ENCODE measurements around a stretch of chr18.

- RRBS = no CpG with 5 or more reads among the region's 7 CpGs
Observed at GRCh38 chr18:22021739-22022062, 147.7 kb upstream of the GATA6 start.

DNA sequence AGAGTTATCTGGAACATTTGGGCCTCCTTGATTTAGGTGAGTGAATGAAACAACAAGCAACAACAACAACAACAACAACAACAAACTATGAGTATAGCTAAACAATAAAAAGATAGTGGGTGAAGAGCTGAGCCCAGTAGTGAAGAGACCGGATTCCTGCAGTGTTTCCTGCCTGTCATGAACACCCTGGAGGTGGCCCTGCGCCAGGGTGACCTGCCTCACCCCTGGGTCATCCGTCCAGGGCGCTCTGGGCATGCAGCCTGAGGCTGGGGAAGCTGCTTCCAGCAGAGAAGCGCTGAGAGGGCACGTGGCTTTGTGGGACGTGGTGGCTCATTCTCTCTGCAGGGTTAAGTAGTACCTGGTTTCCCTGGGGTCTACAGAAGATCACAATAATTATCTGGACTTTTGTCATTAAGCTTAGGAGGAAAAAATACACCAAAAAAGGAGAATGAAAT lies 56.0 kb upstream of the GATA6 start:
- RRBS = no CpG with 5 or more reads among the region's 7 CpGs

- RRBS = 8% methylated on average over 18 of the region's 82 CpGs
Observed at GRCh38 chr18:22169952-22170983, 879 bp downstream of the GATA6 start.

GRCh38 chr18:22193899-22194691 lies 24.7 kb downstream of the GATA6 start:
- RRBS = no CpG with 5 or more reads among the region's 11 CpGs

- RRBS = no CpG with 5 or more reads among the region's 3 CpGs
Observed at GRCh38 chr18:22206845-22207613, 37.6 kb downstream of the GATA6 start.

GRCh38 chr18:22214627-22215407 lies 45.4 kb downstream of the GATA6 start:
- RRBS = no CpG with 5 or more reads among the region's 11 CpGs

DNA sequence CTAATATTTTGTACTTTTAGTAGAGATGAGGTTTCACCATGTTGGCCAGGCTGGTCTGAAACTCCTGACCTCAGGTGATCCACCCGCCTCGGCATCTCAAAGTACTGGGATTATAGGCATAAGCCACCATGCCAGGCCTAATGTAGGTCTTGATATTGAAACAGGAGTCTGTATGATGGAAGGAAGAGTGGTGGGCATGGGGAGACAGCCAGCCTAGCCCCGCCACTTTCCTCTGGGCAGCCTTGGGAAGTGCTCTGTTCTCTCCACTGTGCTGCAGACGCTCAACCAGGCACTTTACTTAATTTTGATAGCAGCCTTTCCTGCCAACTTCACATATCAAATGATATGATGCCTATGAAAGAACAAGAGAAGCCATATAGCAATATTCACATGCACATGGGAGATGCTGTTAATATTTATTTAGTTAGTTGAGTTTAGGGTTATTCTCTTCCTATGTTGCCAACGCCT lies 99.1 kb downstream of the GATA6 start:
- RRBS = no CpG with 5 or more reads among the region's 5 CpGs

- RRBS = no CpG with 5 or more reads among the region's 21 CpGs
Observed at GRCh38 chr18:22347670-22348438, 69.9 kb downstream of the CTAGE1 start.

GRCh38 chr18:22489708-22490220 lies 72.0 kb upstream of the CTAGE1 start:
- RRBS = no CpG with 5 or more reads among the region's 2 CpGs

DNA sequence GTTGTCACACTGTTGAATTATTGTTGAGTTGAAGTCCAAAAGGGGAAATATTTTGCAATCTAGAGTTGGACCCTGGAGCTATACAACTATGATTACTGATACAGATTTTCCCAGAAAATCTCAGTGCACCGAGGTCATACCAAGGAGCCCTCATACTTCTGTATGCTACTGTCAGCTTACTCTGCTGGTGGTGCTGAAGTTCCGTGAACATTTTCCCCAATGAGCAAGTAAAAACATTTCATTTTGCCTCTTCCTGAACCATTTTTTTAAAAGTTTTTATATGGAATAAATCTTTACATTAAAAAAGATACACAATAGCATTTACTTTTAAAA lies 72.9 kb upstream of the CTAGE1 start:
- RRBS = no CpG with 5 or more reads among the region's 2 CpGs

GRCh38 chr18:22607048-22607384 lies 189.3 kb upstream of the CTAGE1 start:
- RRBS = no CpG with 5 or more reads among the region's 4 CpGs

GRCh38 chr18:23105769-23106308 lies 29.4 kb upstream of the CABLES1 start:
- RRBS = no CpG with 5 or more reads among the region's 17 CpGs

- RRBS = no CpG with 5 or more reads among the region's 18 CpGs
Observed at GRCh38 chr18:23133803-23134755, 1.2 kb upstream of the CABLES1 start.

- RRBS = 1% methylated on average over 9 of the region's 31 CpGs
Observed at GRCh38 chr18:23136457-23136794, 1.1 kb downstream of the CABLES1 start.

GRCh38 chr18:23237509-23238696 lies 102.6 kb downstream of the CABLES1 start:
- RRBS = no CpG with 5 or more reads among the region's 26 CpGs

DNA sequence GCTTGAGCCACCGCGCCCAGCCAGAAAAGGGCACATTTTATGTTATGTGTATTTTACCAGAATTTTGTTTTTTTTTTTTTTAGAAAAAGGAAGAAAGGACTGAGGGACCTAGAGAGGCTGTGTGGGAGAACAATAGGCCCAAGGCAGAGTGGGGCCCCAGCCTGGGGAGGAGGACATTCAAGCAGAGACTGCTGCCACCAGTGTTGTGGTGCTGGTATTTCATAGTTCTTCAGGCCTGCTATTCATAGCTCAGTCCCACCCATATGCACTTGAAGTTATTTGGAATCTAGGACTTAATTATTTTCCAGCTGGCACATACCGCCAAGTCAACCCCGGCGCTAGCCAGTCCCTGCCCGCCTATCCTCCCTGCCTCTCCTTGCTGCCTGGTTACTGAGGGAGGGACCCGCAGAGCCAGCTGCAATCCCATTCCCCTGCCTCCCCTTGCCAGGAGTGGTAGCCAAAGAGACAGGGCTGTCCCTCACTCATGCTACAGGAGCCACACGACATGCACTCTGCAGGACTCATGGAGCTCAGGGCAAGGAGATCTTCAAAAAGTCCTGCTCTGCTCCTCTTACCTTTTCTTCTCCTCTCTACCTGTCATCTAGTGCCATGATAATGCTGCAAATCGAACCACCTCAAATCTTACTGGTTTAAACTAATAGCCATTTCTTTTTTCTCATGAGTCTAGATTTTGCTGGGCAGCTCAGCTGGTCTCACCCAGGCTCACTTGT lies 141.2 kb downstream of the CABLES1 start:
- RRBS = no CpG with 5 or more reads among the region's 9 CpGs

DNA sequence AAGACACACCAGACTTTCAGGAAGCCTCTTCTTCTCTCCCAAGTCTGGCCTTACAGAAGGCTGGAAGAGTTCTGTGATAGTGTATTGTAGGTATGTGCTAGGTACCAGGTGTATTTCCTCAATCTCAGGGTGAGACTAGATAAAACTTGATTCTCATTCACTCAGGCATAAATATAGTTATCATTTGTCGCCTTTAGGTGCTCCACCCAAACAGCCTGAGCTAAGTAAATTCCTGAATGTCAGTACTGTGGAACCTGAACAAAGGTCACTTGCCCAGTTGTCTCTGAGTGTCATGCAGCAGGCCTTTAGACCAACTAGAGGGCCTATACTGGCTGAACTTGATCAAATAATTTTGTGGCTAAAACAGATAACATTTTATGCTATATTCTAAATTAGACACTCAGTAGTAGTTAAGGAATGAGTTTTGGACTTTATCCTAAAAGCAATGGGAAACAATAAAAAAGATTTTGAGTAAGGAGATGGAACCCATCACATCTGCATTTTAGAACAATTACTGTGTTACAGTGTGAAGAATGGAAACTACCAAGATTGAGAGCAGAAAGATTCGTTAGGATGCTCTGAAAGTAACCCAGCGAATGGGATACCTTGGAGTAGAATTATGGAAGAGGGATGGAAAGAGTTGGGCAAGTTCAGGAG lies 7.9 kb downstream of the RIOK3 start:
- RRBS = no CpG with 5 or more reads among the region's 3 CpGs

- RRBS = no CpG with 5 or more reads among the region's 7 CpGs
Observed at GRCh38 chr18:23535362-23535703, 32.0 kb downstream of the RMC1 start.

DNA sequence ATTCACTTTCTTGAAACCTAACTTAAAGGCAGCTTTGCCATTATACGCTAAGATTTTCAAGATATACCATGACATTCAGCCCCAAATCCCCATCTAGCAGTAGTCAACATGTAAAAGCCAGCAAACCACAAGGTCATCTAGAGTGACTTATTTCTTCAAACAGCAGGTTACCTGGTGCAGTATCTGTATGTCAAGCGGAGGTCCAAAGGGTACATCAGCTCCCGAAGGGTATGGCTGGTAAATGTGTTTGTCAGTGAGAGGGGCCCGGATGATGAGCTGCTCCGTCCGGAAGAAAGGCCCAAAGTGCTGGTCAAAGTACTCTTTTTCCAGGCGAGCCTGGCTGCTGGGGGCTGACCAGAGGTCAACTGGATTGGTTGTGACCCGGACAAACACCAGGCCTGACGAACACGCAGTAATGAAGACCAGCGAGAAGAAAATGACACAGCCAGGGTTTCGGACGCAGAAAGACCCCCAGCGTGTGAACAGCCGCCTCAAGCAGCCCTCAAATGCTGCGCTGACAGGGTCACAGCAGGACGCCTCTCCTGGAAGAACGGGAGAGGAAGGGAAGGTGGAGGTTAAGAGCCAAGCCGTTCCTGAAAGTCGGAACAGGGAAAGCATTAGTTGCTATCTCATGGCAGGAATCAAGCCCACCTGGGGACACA lies 30.1 kb downstream of the NPC1 start:
- RRBS = 100% methylated on average over 2 of the region's 20 CpGs

GRCh38 chr18:23573768-23574489 lies 12.4 kb downstream of the NPC1 start:
- RRBS = no CpG with 5 or more reads among the region's 6 CpGs

All from GM12891 (cell line).